ENCODE measurements around the genes TTC6, MIA2 and FBXO33.

GRCh38 chr14:36525474-36525987 is 5.5 kb upstream of the NKX2-1 start:
- RRBS = 8% methylated on average over 6 of the region's 23 CpGs

DNA sequence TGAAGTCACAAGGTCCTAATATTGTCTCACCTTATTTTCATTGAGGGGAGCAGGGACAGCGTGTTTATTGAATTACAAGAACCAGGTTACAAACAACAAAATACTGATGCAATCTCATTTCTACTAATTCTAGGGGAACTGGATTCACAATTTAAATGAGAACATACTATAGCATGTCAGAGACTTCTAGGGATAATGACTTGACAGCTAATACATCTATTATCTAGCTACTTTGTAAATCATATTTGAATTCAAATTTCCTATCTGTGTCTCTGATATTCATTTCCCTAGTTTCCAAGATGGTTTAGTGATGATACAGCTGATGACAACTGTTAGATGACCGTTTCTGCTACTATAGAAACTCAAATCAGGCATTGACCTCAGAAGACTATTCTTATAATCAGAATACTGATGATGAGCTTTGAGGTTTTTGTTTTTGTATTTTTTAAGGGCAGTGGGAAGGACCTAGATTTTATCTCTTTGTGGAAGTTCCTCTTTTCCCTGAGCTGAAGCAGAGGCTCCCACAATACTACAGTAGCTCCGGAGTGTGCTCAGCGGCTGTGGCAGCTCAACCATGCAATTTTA is 145.3 kb downstream of the SLC25A21 start:
- RRBS = no CpG with 5 or more reads among the region's 4 CpGs

GRCh38 chr14:37588104-37588898 is 6.7 kb downstream of the FOXA1 start:
- RRBS = 5% methylated on average over 15 of the region's 52 CpGs

DNA sequence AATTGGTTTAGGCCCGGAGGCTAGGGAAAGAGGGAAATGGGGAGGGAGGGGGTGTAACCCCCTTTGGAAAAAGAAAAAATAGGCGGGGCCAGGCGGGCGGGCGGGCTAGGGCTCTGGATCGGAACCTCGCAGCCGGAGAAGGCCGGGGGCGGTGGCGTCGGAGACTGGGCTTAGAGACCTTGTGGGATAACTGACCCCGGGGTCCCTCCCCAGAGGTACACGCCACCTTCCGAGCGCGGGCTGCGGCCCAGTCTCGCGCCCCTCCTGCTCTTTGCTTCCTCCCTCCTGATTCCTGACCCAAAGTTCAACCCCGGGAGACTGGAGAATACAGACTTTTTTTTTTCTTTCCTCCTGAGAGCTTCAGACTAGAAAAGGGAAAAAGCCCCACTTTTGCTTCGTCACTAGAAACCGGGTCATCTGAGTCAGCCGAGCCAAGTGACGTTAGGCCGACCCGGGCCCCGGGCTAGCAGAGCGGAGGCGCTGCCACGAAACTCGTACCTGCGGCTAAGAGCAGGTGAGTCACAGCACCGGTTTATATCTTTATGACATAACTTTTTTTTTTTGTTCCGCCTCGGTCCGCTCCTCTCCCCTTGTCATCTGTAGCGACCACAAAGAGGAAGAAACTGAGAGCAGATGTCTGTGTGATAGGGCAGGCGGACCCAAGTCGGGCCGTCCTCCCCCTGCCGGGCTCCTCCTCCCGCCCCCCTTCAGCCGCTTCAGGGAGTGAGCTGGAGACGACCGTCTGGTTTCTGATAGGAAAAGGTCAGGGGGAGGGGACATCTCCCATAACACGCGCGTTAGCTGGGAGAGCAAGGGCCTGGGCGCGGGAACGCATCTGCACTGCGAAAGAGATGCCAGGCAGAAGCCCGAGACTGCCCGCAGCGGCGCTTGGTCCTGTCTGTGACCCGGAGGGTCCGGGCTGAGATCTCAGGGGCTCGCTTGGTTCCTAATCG is at the start of gene TTC6:
TTC6 (plus strand) TSS at position 135 of the 953 bp plus-strand sequence.
- RRBS = 4% methylated on average over 17 of the region's 61 CpGs

GRCh38 chr14:37600776-37601487 is 5.5 kb downstream of the TTC6 start:
- RRBS = no CpG with 5 or more reads among the region's 2 CpGs

DNA sequence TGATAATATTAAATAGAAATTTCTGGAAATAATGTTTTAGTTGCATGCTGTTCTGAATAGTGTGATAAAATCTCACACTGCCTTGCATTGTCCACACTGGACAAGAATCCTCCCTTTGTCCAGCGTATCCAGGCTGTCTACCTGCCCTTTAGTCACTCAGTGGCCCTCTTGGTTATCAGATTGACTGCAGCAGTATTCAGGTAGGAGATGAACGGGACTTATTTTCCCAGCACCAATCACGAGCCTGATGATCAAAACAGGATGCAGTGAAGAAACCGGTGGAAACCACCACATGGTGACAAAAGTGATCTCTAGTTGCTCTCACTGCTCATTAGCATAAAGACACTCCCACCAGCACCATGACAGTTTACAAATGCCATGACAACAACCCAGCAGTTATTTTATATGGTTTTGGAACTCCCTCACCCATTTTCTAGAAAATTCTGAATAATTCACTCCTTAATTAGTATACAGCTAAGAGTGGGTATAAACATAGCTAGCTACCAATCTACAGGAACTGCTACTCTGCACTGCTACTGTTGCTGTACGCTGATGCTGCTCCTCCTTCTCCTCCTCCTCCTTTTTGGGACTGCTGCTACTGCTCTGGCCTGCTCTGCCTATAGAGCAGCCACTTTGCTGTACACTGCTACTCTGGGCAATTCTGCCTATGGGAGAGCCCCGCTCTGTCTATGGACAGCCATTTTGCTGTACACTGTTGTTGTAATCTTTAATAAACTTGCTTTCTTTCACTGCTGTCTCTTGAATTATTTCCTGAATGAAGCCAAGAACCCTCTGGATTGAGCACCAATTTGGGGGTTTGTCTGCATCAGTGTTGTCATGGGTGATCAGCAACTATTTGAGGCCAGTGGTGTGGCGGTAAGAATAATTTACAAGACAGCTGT is 142.5 kb upstream of the SSTR1 start:
- RRBS = no CpG with 5 or more reads among the region's 7 CpGs

DNA sequence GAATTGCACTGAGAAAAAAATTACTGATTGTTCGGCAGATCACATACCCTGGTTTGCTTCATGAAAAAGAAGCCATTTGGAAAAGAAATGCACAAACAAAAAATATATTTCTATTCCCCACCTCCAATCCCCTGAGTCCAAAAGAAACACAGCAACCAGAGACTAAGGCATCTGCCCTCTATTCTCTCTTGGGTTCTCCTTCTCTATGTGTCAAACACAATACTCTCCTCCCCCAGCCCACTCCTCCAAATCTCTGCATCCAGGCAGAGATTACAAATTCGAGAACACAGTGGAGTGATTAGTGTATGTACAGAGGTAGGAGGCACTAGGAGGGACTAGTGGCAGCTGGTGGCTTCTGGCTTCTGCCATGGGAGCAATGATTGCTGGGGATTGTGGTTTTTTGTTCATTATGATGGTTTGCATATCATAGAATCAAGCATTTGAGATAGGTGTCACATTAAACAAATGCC is 100.3 kb downstream of the SEC23A start:
- RRBS = no CpG with 5 or more reads among the region's 2 CpGs

GRCh38 chr14:39233696-39234348 is at the start of gene MIA2:
TSS of gene MIA2 (plus strand) at chr14:39233915.
- RRBS = no CpG with 5 or more reads among the region's 7 CpGs

- RRBS = no CpG with 5 or more reads among the region's 3 CpGs
Observed at GRCh38 chr14:39279279-39279696, 45.6 kb downstream of the MIA2 start.

DNA sequence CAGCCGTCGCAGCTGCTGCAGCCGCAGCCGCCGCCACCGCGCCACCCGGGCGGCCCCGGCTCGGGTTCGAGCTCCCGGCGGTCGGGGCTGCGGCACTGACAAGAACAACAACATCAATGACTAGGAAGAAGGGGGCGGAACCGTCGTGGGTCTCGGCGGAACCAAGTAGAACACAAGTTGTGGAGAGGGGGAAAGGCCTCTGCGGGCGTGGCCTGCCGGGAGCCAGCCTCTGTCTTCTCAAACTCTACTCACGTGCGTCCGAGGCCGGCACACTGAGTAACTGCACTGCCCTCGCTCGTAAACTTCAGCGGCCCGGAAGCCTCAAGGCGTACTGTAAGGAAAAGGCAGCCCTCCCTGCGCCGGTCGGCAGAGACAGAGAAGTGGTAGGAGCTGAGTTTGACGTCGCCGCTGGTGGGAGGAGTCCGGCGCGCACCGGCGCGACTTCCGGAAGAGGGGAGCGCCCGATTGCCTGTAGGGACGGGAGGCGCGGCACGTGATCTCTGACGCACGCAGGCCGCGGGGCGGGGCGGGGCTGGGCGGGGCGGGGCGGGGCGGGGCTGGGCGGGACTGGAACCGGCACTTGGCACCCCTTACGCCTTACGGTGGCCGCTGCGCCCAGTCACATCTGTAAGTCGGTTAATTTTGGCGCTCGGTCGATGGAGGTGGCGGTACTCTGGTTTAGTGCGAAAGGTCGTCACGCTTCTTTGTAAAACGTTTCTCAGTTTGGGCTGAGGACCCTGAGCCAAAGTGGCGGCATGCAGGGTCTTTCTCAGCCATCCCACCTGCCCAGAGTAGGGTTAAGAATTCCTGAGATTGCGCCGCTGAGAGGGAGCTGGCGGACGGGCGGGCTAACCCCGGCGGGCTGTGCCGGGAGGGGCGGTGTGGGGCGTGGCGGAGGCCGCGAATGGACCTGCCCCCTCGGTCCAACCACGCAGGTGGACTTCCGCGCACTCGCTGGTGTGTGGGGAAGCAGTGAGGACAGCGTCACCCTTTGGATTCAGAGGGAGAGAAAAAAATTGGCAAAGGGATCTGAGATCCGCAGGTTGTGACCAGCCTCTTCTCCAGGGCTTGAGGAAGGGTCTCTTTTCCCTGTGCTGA is at the start of gene FBXO33:
FBXO33 (minus strand) TSS at position 385 of the 1,098 bp plus-strand sequence.
- RRBS = 2% methylated on average over 19 of the region's 98 CpGs

DNA sequence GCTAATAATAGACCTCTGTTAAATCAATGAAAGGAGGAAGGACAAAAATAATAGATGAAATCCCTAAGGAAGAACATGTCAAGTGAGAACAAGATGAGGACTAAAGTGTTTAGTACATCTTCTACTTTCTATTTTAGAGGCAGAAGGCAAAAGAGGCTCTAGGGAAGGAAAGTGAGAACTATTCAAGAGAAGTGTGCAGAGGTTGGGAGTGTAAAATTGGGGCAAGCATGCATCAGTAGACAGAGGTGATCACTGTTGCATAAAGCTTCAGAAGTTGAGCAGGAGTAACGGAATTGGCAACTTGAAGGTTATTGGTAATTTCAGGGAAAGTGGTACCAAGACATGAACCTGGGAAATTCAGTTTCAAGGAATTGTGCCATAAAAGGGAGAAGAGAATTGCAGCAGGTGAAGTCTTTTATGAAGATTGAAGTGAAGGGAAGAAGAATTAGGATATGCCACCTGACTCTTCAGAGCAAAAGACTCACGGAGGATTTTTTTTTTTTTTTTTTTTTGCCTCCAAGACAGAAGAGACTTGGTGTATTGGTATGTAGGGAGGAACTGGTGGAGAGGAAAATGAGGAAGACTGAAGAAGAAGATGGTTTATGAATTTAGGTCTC is 57.1 kb upstream of the FBXO33 start:
- RRBS = no CpG with 5 or more reads among the region's 2 CpGs

DNA sequence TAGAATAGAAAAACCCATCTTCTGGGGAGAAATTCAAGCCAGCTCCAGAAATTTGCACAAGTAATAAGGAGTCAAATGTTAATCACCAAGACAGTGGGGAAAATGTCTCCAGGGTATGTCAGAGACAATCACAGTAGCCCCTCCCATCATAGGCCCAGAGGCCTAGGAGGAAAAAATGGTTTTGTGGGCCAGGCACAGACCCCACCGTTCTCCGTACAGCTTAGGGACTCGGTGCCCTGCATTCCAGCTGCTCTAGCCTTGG is 869.7 kb upstream of the LRFN5 start:
- RRBS = no CpG with 5 or more reads among the region's 3 CpGs

DNA sequence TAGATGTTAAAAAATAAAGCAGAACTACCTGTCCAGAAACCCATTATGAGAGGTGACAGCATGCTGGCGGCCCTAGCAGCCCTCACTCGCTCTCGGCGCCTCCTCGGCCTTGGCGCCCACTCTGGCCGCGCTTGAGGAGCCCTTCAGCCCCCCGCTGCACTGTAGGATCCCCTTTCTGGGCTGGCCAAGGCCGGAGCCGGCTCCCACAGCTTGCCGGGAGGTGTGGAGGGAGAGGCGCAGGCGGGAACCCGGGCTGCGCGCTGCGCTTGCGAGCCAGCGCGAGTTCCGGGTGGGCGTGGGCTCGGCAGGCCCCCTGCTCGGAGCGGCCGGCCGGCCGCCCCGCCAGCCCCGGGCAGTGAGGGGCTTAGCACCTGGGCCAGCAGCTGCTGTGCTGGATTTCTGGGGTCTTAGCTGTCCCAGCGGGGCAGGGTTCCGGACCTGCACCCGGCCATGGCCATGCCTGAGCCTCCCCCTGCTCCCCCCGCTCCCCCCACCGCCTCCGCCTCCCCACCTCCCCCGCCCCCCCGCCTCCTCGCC is 98.6 kb upstream of the C14orf28 start:
- RRBS = 69% methylated on average over 2 of the region's 40 CpGs

GRCh38 chr14:45211450-45212196 is 41.4 kb downstream of the MIS18BP1 start:
- RRBS = no CpG with 5 or more reads among the region's 3 CpGs

- RRBS = no CpG with 5 or more reads among the region's 1 CpG
Observed at GRCh38 chr14:45246719-45247132, 6.3 kb downstream of the MIS18BP1 start.

- RRBS = no CpG with 5 or more reads among the region's 12 CpGs
Observed at GRCh38 chr14:45388824-45389116, 135.8 kb upstream of the MIS18BP1 start.

DNA sequence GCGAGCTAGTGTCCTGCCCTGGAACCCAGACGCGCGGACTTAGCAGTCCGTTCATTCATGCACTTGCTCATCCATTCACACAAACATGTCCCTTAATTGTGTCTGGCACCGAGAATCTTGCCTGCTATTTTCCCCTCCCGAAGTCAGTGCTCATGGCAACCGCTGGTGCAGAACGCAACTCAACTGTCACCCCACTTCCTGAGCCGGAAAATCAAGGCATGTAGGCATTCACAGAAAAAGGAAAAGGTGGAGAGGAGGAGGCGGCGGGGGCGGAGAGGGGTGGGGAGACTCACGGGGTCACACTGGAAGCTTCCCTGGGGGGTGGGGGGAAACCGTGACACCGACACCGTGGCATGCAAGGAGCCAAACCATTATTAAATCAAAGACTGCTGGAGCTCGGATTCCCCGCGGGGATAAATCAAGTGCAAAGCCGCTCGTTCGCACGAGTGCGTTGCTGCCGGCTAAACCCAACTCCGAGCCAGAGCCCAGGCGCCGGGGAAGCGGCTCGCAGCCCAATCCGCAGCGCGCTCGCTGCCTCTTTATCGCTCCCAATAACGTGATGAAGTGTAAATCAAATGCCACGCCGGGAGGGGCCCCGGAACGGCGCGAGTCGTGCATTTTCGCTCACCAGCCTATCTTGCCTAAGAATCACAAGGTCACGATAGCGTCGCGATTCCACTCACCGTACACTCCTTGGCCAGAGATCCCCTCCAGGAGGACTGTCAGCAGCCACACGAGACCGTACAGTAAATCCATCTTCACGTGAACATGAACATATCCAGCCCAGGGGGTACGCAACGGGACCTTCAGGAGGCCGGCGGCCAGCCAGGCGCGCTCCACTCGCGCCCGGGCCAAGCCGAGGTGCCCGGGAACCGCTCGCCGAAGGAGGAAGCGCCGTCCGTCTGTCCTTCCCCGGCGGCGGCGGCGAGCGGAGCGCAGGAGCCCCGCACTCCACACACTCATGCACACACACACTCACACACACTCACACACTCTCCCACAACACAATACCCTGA is 1.3 kb downstream of the MDGA2 start:
- RRBS = 4% methylated on average over 17 of the region's 78 CpGs

- RRBS = no CpG with 5 or more reads among the region's 11 CpGs
Observed at GRCh38 chr14:48260253-48261217, 585.1 kb upstream of the MDGA2 start.

DNA sequence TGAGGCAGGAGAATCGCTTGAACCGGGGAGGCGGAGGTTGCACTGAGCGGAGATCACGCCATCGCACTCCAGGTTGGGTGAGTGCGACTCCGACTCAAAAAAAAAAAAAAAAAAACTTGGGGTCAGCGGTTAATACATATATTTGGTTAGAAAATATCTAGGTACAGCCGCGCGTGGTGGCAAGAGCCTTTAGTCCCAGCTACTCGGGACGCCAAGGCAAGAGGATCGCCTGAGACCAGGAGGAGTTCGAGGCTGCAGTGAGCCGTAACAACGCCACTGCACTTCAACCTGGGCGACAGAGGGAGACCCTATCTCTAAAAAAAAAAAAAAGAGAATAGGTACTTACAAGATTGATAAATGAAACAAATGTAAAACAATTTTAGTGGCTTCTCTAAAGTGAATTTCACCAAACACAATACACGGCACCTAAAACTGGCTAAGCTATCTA is 888 bp downstream of the RPS29 start:
- RRBS = no CpG with 5 or more reads among the region's 20 CpGs

DNA sequence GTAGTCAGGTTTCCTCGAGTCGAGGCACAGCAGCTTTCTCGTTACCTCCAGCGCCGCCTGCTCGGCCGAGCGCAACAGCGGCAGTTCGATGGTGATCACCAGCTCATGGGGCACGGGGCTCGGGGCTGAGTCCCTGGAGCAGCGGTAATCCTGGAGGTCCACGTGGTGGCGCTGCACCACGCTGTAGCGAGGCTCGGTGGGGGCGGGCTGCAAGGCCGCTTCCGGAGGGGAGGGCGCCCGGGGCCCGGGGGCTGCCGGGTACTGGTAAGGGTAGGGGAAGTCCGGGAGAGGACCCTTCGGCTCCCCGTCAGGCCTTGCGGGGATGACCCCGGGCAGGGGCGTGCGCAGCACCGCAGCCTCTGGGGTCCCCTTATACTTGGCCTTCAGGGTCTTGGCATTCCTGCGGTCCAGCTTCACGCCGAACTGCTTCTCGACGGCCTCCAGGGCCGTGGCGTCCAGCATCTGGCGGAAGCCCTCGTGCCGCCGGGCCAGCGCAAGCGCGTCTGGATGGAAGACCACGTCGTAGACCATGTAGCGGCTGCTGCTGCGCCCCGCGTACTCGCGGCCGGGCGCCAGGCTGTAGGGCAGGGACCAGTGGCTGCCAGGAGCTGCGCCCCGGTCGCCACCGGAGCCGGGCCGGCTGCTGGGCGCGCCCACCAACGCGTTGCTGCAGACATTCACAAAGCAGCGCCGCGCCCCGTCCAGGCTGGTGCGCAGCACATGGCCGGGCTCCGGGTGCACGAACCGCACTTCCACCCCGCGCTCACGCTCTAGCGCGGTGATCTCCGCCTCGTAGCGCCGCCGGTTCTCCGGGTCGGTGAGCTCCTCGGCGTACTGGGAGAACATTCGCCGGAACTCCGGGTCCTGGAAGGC is 606 bp downstream of the DNAAF2 start:
- RRBS = 2% methylated on average over 42 of the region's 93 CpGs

Measured in AG04449 (cell line).